ENCODE measurements around a stretch of chr2.

GRCh38 chr2:128379966-128380474 lies 61.4 kb upstream of the HS6ST1 start:
- RRBS = no CpG with 5 or more reads among the region's 19 CpGs

GRCh38 chr2:128438023-128438322 lies 119.3 kb upstream of the HS6ST1 start:
- RRBS = no CpG with 5 or more reads among the region's 14 CpGs

DNA sequence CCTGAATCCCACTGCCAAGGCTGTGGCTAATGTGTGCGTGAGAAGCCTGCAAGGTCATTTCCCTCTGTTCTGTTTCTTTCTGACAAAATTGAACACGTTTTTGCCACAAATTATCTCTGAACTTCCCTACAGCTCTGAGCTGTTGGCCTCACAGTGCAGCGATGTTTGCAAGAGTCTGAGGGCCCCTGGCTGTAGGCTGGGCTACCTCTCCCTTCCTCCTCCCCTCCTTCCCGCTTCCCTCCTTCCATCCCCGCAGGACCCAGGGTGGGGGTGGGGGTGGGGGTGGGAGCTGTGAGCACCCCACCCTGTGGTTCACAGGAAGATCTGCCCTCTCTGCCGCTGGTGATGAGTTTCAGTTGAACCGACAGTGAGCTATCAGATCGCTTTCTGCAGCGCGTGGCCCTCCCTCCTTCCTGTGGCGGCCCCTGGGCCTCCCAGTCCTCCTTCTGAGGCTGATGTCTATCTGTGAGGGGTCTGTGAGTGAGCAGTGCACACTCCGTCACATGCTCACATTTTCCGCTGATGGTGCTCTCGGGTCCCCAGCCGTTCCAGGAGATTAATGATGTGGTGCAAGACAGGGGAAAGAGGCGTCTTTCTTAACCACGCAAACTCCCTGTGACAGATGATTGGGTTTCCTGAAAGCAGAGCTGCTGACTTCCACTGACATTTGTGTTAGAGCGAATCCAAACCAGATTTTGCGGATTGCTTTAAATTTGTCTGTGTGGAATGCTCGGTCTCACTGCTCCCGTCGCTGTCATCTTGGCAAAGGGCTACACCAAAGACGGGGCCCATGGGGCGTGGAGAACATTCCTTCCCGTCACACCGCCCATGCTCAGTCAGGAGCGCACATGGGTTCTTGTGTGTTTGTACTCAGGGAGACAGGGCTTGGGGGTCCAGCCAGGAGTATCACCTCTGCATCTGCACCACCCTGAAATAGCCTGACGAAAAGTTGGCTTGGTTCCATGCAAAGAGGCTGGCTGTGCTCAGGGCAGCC lies 154.5 kb upstream of the HS6ST1 start:
- RRBS = no CpG with 5 or more reads among the region's 28 CpGs

GRCh38 chr2:128534667-128535236 lies 216.1 kb upstream of the HS6ST1 start:
- RRBS = no CpG with 5 or more reads among the region's 3 CpGs

DNA sequence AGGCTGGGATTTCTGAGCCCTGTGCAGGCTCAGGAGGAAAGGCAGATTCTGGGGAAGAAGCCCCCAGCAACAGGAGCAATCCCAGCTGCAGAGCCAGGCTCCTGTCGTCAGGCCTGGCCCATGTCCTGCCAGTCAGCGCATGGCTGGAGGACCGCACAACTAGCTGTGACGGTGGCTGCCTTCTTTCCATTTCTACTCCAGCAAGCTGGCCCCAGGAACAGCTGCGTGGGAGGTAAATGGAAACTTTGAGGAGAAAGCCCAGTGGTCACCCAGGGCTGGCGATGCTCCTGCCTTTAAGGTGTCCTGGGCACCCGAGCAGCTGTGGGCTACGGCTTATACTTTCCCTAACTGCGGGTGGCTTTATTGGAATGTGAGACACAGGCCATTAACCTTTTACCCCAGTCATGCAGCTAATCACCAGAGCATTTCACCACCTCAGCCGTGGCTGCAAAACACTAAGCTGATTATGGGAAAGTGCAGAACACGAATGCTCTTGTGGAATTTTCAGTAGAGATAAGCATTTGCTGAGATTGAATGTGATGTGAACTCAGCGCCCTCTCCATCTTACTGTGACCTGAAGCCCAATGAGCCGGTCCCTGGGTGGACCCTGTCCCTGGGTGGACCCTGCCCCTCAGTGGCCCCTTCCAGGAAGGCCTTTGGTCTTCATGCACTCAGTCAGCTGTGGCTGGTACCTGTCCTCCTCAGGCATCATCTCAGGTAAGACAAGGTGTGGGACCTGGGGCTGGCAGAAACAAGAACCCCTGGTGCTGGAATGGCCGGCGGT lies 275.3 kb upstream of the HS6ST1 start:
- RRBS = no CpG with 5 or more reads among the region's 15 CpGs

DNA sequence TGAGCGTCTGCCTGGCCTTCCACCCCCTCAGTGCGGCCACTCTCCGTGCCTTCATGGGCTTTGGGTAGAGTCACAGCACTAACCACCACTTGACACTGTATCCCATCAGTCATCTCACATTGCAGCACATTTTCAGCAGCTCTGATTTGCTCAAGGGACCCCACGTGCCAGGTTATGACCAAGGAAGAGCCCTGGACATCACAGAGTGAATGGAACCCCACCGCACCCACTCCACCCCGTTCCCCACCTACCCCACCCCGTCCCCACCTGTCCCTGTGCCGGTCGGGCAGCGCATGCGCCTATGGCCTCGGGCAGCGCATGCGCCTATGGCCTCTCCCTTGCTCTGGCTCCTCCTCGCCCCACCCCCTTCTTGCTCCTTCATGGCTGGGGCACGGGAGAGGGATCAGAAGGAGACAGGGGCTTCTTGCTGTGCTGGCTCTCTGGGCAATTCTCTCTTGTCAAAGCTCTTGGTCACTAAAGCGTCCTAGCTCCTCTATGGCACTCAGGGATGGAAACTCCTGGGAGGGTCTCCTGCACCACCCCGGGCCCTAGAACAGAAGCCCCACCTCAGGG lies 371.7 kb upstream of the HS6ST1 start:
- RRBS = no CpG with 5 or more reads among the region's 18 CpGs

- RRBS = 0% methylated on average over 1 of the region's 6 CpGs
Measured at GRCh38 chr2:128754132-128754532, 435.5 kb upstream of the HS6ST1 start.

DNA sequence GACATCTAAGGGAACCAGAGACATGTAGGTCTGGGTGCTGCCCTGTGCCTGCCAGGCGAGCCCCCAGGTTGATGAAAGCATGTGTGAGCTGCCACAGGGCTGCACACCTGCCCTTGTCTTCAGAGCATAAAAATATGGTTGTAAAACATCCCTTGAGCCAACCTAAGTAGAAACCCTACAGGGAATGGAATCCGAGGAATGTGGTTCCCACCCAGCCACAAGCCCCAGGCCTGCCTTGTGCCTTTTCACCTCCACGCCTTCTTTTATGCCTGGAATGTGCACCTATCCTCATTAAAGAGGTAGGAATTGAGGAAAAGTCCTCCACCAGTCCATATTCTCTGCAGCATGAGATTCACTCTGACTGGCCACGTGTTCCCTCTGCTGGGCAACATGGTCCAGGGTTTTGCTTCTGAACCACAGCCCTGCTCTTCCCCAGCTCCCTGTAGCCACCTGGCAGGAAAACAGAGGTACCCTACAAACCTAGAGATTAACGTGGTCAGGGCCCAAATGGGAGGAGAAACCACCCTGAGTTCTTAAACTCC lies 788.0 kb upstream of the RAB6C start:
- RRBS = no CpG with 5 or more reads among the region's 5 CpGs

DNA sequence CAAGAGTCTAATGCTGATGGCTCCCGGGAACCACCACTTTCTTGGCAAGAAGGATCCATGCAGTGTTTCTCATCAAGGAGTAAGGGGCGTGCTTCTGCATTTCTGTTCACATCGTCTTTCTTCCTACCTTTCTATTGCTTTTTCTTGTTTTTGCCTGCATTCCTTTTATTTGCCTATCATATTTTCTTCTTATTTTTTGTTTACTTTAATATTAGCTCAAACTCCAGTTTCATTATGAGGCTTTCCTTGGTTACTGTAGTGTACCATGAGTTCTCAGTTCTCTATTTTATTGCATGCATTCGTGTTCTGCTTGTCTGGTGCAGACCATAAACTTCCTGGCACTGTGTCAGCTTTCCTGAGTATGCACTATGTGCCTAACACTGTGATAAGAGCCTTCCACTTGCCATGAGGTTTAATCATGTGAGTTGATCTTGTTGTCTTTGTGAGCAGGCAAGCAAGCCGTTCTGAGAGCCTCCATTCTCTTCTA lies 631.7 kb upstream of the RAB6C start:
- RRBS = no CpG with 5 or more reads among the region's 5 CpGs

DNA sequence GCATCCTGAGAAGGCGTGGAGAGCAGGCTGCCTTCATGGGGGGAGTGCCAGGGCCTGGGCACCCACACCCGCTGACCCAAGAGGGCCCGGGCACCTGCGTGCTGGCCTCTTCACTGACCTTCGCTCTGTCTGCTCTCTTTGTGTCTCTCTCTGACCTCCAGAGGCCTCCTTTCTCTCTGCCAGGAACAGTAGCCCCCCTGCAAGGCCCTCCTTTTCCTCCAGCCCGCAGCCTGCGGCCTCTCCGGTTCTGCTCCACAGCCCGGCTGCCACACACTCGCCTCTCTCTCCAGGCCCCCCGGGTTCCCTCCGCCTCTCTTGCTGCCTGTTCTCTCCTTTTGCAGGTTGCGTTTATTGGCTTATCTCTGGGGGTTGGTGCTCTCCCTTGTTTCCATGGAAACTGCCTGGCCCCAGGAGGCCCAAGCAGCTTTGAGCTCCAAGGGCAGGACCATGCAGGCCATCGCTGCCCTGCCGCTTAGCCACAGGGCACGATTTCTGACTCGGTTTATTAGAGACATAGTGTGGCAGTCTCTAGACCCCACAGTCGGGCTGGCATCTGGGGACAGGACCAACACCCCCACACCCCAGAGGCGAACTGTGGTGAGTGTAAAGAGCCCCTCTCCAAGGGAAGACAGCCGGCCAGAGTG lies 1.7 kb downstream of the MZT2B start:
- RRBS = no CpG with 5 or more reads among the region's 20 CpGs

- RRBS = no CpG with 5 or more reads among the region's 24 CpGs
Measured at GRCh38 chr2:130332315-130332856, 9.6 kb downstream of the CCDC115 start.

DNA sequence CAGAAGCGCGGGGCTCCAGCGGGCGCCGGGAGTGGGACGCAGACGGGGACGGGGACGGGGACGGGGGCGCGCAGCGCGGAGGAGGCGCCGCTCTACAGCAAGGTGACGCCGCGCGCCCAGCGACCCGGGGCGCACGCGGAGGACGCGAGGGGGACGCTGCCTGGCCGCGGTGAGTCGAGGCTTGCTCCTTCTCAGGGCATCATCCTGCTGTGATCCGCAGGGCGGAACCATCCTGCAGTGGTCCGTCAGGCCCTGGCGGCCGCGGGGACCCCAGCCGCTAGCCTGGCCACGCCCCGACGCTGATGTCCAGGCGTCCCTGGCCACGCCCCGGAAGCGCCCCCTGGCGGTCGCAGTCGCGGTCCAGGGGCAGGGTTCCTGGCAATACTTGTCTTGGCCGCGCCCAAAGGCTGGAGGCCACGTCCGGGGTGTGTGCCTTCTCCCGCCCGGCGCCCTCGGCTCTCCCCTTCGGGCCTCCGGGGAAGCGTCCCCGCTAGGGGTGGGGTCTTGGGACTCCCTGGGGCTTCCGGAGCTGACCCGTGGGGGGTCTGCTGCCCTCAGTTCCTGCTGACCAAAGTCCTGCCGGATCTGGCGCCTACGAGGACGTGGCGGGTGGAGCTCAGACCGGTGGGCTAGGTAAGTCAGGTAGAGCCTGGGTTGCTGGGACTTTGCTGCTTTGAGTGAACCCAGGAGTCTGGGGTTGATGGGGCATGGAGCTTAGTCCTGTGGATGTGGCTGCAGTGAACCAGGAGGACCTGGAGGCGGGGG lies 16.6 kb downstream of the PTPN18 start:
- RRBS = 10% methylated on average over 36 of the region's 70 CpGs

- RRBS = no CpG with 5 or more reads among the region's 8 CpGs
Measured at GRCh38 chr2:130824404-130825137, 12.1 kb upstream of the ARHGEF4 start.

DNA sequence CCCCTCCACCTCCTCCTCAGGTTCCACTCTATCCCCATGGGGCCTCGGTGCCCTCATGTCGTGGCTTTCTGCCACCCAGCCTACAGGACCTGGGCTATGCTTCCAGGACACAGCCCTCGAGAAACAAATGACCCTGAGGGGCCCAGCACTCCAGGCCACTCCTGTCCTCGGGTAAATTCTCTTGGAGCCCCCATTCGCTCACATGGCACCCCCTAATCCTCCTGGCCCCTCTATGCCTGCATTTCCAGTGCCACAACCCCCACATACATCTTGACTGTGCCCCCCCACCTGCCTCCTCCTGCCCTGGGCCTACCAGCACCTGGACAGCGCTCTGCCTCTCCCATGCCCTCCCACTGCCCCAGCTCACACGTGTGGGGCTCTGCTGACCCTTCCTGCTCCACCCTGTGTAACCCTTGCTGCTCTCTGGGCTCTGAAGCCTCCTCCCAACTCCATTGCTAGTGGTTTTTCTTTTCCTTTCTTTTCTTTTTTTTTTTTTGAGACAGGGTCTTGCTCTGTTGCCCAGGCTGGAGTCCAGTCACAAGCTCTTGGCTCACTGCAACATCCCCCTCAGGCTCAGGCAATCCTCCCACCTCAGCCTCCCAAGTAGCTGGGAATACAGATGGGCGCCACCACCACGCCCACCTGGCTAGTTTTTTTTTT lies 3.3 kb downstream of the MZT2A start:
- RRBS = no CpG with 5 or more reads among the region's 9 CpGs

- RRBS = no CpG with 5 or more reads among the region's 8 CpGs
Measured at GRCh38 chr2:131491422-131491625, 873 bp downstream of the MZT2A start.

DNA sequence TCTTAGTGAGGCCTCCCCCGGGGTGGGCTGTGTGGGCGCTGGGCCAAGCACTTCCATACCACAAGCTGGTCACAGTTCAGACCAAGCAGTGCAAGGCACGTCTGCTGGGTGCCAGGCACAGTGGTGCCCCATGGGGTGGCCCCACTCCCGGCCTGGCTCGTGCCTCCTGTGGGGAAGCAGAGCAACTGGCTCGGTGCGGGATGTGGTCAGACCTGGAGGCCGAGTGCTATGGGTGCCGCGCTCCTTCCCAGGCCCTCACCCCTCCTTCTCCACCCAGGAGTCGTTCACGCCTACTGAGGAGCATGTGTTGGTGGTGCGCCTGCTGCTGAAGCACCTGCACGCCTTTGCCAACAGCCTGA lies 12.4 kb upstream of the CCDC74A start:
- RRBS = no CpG with 5 or more reads among the region's 14 CpGs

- RRBS = 20% methylated on average over 3 of the region's 9 CpGs
Measured at GRCh38 chr2:131681791-131682059, 154.0 kb downstream of the CCDC74A start.

DNA sequence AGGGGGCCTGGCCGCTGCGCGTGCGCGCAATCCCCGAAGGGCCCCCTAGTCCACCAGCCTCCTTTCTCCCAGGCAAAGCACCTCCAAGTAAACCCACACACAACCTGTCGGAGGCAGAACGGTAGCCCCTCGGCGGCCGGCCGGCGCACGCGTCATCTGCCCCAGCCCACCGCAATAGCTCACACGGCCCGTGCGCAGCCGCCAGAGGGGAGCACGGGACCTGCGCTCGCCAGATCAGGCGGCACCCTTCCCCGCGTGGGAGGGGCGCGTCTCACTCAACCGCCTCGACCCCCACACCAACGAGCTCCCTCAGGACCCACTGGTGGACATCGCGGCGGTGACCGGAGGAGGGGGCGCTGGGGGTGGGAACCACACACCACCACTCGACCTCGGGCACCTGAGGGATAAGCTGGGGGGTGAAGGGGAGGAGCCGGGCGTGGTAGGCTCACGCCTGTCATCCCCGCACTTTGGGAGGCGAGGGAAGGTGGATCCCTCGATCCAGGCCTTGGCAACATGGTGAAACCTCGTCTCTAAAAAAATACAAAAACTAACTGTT lies 96.1 kb upstream of the ANKRD30BL start:
- RRBS = 47% methylated on average over 1 of the region's 45 CpGs

GRCh38 chr2:132439739-132440615 lies 23.4 kb downstream of the GPR39 start:
- RRBS = no CpG with 5 or more reads among the region's 8 CpGs

- RRBS = no CpG with 5 or more reads among the region's 2 CpGs
Measured at GRCh38 chr2:132494660-132495176, 78.1 kb downstream of the GPR39 start.